Monocyte (primary cell): ENCODE measurements around the genes LTA, NCR3, HSPA1A and HSPA1B.

DNA sequence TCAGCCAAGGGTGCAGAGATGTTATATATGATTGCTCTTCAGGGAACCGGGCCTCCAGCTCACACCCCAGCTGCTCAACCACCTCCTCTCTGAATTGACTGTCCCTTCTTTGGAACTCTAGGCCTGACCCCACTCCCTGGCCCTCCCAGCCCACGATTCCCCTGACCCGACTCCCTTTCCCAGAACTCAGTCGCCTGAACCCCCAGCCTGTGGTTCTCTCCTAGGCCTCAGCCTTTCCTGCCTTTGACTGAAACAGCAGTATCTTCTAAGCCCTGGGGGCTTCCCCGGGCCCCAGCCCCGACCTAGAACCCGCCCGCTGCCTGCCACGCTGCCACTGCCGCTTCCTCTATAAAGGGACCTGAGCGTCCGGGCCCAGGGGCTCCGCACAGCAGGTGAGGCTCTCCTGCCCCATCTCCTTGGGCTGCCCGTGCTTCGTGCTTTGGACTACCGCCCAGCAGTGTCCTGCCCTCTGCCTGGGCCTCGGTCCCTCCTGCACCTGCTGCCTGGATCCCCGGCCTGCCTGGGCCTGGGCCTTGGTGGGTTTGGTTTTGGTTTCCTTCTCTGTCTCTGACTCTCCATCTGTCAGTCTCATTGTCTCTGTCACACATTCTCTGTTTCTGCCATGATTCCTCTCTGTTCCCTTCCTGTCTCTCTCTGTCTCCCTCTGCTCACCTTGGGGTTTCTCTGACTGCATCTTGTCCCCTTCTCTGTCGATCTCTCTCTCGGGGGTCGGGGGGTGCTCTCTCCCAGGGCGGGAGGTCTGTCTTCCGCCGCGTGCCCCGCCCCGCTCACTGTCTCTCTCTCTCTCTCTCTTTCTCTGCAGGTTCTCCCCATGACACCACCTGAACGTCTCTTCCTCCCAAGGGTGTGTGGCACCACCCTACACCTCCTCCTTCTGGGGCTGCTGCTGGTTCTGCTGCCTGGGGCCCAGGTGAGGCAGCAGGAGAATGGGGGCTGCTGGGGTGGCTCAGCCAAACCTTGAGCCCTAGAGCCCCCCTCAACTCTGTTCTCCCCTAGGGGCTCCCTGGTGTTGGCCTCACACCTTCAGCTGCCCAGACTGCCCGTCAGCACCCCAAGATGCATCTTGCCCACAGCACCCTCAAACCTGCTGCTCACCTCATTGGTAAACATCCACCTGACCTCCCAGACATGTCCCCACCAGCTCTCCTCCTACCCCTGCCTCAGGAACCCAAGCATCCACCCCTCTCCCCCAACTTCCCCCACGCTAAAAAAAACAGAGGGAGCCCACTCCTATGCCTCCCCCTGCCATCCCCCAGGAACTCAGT is at the start of gene LTA:
TSS of gene LTA (plus strand) at position 379 of the 1,286 bp plus-strand sequence.
- PRO-cap, 2 experiments, result no peak in any of the 2 experiments

- PRO-cap, 2 experiments, result no peak in any of the 2 experiments
Observed at GRCh38 chr6:31577773-31578814, 2.7 kb downstream of the TNF start.

DNA sequence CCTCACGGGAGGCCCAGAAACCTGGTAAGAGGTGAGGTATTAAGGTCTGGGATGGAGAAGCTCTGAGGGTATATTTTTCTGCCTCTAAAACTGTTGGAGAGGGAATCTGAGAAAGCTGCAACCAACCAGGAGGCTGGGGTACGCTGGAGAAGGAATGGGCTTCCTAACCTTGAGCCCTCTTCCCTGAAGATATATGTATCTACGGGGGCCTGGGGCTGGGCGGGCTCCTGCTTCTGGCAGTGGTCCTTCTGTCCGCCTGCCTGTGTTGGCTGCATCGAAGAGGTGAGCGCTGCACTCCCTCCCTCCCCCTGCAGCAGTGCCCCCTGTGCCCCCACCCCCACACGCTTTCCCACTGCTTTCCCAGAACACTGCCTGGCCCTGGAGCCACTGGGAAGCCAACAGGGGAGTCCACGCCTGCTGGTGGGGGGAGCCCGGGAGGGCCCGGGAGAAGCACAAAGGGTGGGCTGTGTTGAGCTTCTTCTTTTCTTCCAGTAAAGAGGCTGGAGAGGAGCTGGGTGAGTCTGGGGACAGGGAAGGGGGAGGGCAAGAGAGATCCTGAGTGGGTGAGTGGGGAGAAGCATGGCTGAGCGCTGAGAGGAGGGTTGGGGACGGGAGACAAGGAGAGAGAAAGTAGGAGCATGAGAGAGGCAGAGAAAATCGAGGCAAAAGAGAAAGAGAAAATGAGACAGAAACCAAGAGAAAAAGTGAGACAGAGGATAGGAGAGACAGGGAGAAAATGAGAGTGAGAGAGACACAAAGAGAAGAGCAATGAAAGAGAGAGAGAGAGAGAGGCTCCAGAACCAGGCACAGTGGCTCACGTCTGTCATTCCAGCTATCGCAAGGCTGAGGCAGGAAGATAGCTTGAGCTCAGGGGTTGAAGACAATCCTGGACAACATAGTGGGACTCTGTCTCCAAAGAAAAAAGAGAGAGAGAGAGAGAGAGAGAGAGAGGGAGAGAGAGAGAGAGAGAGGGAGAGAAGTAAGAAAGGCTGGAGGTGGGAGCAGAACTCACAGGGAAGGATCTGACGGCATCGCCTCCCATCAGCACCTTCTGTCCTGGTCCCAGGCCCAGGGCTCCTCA is 1.7 kb downstream of the LST1 start:
- PRO-cap, 2 experiments, result no peak in any of the 2 experiments

GRCh38 chr6:31592818-31593319 is at the start of gene NCR3:
NCR3 (minus strand) TSS chr6:31593006.
- PRO-cap, 2 experiments, result no peak in any of the 2 experiments

- PRO-cap, 2 experiments, result no peak in any of the 2 experiments
Observed at GRCh38 chr6:31629515-31630166, 9.1 kb downstream of the PRRC2A start.

DNA sequence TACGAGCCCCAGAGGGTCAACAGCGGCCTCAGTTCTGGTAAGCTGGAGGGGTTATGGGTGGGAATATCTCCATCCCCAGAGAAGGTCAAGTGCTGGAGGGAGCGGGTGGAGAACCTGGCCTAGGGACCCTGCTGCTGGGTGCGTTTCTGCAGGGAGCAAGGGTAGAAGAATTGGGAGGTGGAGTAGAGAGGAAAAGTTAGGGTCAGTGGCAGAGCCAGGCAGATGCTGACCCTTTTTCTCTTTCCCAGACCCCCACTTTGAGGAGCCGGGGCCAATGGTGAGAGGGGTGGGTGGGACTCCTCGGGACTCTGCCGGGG is 13.1 kb downstream of the PRRC2A start:
- PRO-cap, 2 experiments, result no peak in any of the 2 experiments

DNA sequence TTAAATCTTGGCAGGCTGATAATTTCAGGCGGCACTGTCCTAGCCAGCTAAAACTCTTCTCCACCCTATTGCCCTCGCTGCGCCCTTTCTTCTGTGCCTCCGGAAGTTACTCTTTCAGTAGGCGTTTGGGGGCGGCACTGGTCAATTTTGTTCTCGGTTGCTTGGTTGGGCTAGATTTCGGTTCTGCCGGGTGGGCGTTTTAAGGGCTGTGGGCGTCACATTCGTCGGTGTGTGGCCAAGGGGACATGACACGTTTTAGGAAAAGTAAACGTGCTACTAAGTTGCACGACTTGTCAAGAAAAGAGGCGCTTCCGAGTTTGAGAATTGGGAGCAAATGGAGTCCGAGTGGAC is 403 bp upstream of the BAG6 start:
- PRO-cap, 2 experiments, result peak in 2 of 2 experiments; most common plus-strand start position 117 of the sequence (in 2); most common minus-strand start position 93 of the sequence (in 1)

DNA sequence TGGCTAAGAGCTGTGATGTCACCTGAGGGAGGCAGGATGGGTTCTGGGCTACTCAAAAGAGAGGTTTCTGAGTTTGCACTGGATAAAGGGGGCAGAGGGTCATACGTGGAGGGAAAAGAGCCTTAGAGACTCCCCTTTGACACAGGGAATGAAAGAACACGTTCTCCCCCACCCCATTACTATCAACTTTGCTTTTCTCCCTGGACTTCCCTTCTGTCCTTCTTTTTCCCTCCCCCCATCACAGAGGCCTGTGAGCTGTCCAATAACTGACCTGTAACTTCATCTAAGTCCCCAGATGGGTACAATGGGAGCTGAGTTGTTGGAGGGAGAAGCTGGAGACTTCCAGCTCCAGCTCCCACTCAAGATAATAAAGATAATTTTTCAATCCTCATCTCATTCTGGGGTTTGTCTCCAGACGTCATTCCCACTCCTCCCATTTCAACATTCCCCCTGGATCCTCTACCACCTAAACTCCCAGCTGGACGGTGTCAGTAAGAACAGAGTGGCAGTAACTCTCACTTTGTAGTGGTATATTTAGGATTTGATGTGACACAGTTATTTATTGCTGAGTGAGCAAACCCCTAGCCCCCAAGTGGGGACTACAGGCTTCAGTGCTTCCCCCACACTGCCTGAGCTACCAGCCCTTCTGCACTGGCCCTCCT is 2.3 kb downstream of the APOM start:
- PRO-cap, 2 experiments, result no peak in any of the 2 experiments

GRCh38 chr6:31663834-31664765 is 697 bp downstream of the GPANK1 start:
- PRO-cap, 2 experiments, result peak in 1 of 2 experiments; most common plus-strand start chr6:31664199 (in 1); most common minus-strand start chr6:31664118 (in 1)

GRCh38 chr6:31690182-31690868 is 9.5 kb upstream of the LY6G5C start:
- PRO-cap, 2 experiments, result peak in 1 of 2 experiments; most common plus-strand start chr6:31690608 (in 1); most common minus-strand start chr6:31690597 (in 1)

DNA sequence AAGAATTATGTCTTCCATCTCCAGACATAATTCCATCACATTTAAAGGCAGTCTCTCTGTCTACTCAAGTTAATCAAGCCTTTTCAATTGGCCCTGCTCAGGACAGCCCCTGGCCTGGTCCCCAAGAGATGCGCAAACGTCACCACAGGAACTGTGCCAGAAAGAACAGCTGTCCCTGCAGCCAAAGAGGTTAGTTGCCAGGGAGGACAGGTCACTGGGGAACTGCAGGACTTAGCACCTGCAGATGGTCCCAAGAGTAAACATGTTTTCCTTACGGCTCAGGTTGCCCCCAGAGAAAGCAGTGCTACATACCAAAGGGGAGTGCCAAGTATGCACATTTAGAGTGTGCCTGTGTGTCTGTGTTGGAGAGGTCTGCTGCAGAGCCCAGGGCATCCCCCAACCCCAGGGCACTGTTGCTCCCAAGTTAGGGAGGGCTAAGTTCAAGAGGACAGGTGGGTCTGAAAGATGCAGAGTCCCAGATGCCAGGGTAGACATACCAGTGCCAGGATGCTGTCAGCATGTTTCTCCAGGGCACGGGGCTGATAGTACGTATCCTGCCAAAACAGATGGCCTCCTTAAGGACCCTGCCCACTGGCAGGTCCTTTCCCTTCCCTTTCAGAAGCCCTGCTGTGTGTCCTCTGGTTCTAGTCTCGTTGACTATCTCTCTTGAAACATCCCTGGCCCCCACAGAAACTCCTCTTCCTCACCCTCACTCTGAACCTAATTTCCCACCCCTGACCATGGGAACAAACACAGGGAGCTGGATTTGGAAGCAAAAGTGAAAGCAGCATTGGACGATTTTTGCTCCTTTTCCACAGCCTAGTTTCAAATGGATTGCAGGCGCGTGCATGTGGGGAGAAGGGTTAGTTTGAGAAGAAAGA is 1.3 kb downstream of the ABHD16A start:
- PRO-cap, 2 experiments, result no peak in any of the 2 experiments

GRCh38 chr6:31718250-31718715 is 3.1 kb downstream of the LY6G6D start:
- PRO-cap, 2 experiments, result no peak in any of the 2 experiments

- PRO-cap, 2 experiments, result no peak in any of the 2 experiments
Observed at GRCh38 chr6:31749652-31750230, 9.9 kb downstream of the MSH5 start.

DNA sequence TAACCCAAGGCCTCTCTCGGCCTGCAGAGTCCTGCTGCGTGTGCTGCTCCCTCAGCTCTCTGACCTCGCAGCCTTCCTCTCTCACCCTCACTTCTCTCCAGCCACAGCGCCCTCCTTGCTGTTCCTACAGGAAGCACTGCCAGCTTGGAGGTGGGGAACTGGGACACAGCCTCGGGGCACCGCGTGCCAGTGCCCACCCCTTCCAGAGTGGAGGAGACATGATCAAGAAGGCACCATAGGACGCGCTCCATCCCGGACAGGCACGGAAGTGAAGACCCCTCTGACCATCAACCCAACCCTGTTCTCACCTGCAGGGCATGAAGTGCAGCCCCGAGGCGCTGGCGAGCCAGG is 1.5 kb downstream of the VWA7 start:
- PRO-cap, 2 experiments, result no peak in any of the 2 experiments

DNA sequence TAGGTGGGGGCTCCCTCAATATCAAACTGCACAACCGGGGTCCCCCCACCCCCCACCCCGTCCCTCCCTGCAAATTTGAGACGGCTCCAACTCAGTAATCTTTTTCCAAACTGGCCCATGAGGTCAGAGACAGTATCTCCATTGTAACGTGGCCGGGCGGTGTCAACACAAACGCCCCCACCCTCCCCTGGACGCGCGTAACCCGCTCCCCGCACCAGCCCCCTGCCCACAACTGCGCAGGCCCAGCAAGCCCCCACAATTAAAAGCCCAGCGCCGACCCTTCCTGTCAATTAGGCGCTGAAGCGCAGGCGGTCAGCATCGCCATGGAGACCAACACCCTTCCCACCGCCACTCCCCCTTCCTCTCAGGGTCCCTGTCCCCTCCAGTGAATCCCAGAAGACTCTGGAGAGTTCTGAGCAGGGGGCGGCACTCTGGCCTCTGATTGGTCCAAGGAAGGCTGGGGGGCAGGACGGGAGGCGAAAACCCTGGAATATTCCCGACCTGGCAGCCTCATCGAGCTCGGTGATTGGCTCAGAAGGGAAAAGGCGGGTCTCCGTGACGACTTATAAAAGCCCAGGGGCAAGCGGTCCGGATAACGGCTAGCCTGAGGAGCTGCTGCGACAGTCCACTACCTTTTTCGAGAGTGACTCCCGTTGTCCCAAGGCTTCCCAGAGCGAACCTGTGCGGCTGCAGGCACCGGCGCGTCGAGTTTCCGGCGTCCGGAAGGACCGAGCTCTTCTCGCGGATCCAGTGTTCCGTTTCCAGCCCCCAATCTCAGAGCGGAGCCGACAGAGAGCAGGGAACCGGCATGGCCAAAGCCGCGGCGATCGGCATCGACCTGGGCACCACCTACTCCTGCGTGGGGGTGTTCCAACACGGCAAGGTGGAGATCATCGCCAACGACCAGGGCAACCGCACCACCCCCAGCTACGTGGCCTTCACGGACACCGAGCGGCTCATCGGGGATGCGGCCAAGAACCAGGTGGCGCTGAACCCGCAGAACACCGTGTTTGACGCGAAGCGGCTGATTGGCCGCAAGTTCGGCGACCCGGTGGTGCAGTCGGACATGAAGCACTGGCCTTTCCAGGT is at the start of gene HSPA1A:
TSS of gene HSPA1A (plus strand) at position 595 of the 1,089 bp plus-strand sequence.
- PRO-cap, 2 experiments, result peak in 2 of 2 experiments; most common plus-strand start position 595 of the sequence (in 2)

DNA sequence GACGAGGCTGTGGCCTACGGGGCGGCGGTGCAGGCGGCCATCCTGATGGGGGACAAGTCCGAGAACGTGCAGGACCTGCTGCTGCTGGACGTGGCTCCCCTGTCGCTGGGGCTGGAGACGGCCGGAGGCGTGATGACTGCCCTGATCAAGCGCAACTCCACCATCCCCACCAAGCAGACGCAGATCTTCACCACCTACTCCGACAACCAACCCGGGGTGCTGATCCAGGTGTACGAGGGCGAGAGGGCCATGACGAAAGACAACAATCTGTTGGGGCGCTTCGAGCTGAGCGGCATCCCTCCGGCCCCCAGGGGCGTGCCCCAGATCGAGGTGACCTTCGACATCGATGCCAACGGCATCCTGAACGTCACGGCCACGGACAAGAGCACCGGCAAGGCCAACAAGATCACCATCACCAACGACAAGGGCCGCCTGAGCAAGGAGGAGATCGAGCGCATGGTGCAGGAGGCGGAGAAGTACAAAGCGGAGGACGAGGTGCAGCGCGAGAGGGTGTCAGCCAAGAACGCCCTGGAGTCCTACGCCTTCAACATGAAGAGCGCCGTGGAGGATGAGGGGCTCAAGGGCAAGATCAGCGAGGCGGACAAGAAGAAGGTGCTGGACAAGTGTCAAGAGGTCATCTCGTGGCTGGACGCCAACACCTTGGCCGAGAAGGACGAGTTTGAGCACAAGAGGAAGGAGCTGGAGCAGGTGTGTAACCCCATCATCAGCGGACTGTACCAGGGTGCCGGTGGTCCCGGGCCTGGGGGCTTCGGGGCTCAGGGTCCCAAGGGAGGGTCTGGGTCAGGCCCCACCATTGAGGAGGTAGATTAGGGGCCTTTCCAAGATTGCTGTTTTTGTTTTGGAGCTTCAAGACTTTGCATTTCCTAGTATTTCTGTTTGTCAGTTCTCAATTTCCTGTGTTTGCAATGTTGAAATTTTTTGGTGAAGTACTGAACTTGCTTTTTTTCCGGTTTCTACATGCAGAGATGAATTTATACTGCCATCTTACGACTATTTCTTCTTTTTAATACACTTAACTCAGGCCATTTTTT is 1.8 kb downstream of the HSPA1A start:
- PRO-cap, 2 experiments, result no peak in any of the 2 experiments

- PRO-cap, 2 experiments, result peak in 2 of 2 experiments; most common plus-strand start chr6:31827737 (in 2); most common minus-strand start chr6:31827271 (in 1)
Observed at GRCh38 chr6:31827106-31828091, at the start of gene HSPA1B. HSPA1B (plus strand) TSS chr6:31827738.

DNA sequence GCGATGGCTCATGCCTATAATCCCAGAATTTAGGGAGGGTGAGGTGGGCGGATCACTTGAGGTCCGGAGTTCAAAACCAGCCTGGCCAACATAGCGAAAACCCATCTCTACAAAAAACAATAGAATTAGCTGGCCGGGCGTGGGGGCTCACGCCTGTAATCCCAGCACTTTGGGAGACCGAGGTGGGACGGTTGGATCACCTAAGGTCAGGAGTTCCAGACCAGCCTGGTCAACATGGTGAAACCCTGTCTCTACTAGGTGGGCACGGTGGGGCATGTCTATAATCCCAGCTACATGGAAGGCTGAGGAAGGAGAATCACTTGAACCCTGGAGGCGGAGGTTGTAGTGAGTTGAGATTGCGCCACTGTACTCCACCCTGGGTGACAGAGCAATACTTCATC is 4.0 kb downstream of the HSPA1B start:
- PRO-cap, 2 experiments, result no peak in any of the 2 experiments

DNA sequence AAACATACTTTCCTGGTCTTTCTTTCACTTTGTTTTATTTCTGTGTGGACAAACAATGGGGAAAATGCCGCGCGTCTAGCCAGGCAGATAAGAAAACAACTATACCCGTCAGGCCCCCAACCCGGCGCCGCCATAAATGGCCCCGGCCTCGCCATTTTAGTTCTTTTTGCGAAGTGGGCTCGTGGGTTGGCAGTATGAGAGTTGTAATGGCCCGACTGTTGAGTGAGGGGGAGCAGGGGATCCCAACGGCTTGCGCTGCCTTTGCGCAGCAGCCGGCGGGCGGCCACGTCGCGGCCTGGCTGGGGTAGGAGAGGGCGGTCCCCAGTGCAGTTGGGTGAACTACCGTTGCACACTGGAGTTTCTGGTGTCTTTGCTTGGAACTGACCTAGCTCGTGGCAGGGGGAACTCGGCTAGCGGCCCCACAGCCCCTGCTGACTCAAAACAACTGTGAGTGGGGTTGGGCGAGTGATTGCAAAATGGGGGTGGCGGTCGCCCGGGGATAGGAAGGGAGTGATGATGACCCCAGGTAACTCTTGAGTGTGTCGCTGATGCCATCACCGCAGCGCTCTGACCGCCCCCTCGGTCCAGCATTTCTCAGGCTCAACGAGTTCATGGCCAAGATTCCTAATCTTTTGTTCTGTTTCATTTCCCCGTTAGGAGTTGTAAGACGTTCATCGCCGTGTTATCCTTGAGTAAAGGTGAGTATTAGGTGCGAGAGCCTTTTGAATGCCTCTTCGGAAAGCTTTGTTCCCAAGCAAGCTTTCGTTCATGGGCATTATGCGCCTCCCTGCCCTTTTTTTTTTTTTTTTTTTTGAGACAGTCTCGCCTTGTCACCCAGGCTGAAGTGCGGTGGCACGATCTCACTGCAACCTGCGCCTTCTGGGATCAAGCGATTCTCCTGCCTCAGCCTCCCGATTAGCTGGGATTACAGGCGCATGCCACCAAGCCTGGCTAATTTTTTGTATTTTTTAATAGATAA is 7.5 kb downstream of the HSPA1B start:
- PRO-cap, 2 experiments, result peak in 2 of 2 experiments; most common plus-strand start position 164 of the sequence (in 2); most common minus-strand start position 412 of the sequence (in 2)

GRCh38 chr6:31836190-31836759 is 8.7 kb downstream of the HSPA1B start:
- PRO-cap, 2 experiments, result no peak in any of the 2 experiments